ENCODE data around the genes LTBR and VAMP1.

- RRBS, 2 experiments = no CpG with 5 or more reads among the region's 14 CpGs
Measured at GRCh38 chr12:5967874-5968409, 22.9 kb upstream of the ANO2 start.

GRCh38 chr12:6115975-6117313, 8.0 kb downstream of the VWF start:
- RRBS, 2 experiments = no CpG with 5 or more reads among the region's 25 CpGs

DNA sequence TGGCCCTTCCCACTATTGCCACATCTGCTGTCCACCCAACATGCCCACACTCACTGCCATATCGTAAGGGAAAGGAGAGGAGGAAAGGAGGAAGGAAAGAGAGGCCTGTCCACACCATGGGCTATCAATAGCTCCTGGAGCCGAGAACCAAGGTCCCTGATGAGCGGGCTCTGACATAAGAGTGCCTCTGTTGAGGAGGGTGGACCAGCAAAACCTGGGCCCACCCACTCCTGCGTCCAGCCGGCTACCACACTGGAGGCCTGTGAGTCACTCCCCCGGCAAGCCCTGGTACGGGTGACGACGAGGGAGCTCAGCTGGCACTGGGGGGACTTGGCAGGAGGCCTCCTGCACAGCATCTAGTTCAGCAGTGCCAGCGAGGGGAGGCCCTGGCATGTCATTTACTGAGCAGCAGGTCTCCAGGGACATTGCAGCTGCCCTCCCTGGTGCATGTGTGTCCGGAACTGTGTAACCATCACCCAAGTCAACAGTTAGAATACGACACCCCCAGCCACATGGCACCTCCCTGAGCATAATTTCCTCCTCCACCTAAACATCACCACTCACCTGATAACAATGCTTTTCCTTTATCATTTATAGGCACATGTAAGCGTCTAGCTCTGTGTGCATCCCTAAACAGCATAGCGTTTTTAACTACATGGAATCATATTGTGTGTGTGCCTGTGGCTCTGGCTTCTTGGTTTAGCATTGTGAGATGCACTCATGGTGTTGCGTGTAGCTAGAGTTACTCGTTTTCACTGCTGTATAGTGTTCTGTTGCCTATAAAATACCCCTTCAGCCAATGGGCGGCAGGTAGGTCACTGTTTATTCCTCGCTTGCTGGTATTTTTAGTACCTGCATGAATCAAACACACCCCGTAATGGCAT, 24.4 kb downstream of the CD9 start:
- RRBS, 2 experiments = no CpG with 5 or more reads among the region's 19 CpGs

- RRBS, 2 experiments = no CpG with 5 or more reads among the region's 14 CpGs
Measured at GRCh38 chr12:6225620-6226464, 25.6 kb downstream of the CD9 start.

DNA sequence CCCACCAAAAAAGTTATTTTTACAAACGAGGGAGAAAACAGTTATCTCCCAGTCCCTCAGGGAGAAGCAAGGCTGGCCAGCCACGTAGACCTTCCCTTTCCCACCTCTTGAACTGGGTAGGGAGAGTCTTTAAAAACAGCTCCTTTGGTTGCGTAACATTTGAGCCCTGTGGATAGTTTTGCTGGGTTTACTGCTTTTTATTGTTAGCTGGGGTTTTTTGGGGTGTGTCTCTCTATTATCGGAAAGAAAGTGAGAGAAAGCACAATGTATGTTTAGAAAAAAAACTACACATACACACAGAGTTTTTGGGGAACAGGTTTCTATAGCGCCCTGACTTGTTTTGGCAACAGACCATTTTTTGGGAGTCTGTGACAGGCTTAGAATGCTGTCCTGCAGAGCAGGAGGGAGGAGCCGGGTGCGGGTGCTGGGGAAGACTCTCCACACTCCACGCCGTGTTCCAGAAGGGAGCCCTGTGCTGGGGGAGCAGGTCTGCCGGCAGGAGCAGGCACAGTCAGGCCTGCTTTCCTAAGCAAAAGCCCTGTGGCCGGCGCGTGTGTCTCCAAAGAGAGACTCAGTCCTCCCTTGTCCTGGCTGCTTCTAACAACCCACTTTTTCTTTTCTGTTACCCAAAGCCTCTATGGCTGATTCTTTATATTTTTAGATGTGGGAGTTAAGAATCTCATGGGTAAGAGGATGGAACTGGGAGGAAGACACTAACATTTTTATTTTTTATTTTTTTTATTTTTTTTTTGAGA, 26.4 kb downstream of the CD9 start:
- RRBS, 2 experiments = 3 to 5% methylated on average over 4 of the region's 13 CpGs

DNA sequence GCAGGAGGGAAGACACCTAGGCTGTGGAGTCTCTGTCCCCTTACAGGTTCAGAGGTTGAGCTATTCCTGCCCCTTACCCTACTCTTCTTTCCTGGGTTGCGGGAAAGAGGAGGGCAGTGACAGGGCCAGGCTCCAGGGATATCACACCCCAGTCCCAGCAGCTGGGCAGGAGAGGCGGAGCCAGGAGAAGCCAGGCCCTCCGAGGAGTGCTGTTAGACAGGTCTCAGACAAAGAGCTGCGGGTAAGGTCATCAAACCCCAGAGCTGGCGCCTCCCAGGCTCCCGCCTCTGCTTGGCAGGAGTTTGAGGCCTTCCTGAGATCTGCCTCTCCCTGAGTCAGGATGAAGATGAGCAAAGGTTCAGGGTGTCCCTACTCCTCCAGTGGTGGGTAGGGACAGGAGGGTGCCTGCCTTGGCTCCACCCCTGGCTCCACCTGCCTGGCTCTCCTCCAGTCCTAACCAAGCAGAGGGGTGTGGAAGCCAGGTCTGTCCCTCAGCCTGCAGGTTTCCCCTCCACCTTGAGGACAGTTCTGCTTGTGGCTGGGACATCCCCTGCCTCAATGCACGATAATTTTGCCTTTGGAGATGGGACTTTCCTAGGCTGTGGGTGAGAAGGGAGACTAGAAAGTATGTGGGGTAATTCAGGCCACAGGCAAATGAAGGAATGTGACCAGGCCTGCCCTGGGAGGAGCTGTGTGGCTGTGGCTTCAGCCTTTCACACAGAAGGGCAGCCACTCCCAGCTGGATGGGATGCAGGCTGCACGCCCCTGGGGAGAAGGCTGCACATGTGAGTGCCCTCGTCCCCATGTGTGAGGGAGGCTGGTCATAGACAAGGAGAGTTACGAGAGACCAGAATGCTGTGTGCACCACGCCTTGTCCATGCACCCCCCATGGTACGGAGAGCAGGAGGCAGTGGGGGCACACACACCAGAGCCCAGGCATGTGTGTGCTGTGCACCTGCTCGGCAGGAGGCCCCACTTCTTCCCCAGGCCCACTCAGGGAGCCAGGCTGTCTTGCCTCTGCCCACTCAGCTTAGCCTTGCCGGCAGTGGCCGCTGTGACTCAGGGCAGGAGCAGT, 2.3 kb downstream of the PLEKHG6 start:
- RRBS, 2 experiments = no CpG with 5 or more reads among the region's 15 CpGs

DNA sequence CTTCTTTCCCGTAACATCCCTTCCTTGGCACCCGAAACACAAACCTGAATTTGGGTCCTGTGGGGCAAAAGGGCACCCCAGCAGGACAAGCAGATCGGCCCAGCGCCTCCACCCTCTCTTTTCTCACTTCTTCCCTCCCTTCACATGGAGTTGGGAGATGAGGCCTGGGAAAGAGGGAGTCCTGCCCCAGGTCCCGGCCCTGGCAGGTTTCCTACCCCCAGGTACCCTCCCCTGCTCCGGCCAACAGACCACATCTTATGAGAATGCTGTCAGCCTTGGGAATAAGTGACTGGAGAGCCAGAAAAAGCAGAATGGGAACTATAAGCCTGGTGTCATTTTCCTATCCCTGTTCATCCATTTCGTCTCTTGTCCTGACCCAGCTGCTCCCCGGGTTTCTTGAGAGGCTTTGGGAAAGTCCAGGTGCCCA, 13.9 kb downstream of the PLEKHG6 start:
- RRBS, 2 experiments = no CpG with 5 or more reads among the region's 8 CpGs

DNA sequence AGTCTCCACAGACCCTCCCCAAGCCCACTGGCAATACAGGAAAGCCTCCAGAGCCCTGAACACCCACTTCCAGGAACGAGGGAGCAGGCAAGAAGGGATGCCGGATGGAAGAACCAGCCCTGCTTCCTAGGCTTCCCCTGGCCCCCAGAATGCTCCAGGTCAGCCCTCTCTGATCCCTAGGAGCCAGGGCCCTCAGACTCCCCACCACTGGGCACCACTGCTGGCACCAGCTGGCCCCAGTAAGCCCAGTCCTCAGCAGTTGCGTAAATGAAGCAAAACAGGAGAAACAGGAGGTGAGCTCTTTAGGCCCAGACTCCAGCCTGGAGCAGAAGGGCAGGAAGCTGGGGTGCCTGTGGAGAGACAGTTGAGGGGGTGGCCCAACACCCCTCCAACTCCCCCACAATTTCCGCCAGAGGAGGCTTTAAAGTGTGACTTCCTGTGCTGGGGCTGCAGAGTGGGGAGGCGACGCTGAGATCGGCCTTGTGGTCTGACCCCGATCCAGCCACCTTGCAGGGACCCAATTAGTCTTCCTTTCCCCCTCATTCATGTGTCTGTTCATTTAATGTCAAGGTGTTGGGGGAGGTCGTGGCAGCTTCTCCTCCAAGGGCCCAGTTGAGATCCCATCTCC, 4.8 kb downstream of the TNFRSF1A start:
- RRBS, 2 experiments = no CpG with 5 or more reads among the region's 9 CpGs

- RRBS, 2 experiments = no CpG with 5 or more reads among the region's 2 CpGs
Measured at GRCh38 chr12:6362524-6362909, 12.8 kb downstream of the SCNN1A start.

DNA sequence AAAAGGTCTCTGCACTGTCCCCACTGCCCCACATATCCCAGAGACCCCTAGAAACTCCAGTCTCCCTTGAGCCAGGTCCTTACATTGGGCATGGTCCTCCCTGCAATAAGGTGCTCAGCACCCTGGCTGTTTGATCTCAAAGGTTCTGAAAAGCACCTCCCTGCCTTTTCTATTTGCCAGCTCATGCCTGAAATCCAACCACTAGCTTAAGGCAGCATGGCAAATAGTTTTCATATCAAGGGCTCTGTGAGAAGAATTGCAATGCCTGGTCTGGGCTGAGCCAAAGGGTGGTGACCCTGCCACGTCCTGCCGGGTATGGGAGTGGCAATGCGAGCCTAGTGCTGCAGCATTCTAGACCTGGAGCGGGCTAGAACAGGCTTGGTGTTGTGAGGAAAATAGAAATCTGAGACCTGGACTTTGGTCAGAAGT, 2.2 kb upstream of the SCNN1A start:
- RRBS, 2 experiments = no CpG with 5 or more reads among the region's 4 CpGs

- RRBS, 2 experiments = under 1 to 2% methylated on average over 17 to 21 of the region's 60 CpGs
Measured at GRCh38 chr12:6383643-6384478, at the start of gene LTBR. TSS of gene LTBR (plus strand) at chr12:6384162.

GRCh38 chr12:6416540-6416972, 28.2 kb upstream of the CD27 start:
- RRBS, 2 experiments = no CpG with 5 or more reads among the region's 4 CpGs

DNA sequence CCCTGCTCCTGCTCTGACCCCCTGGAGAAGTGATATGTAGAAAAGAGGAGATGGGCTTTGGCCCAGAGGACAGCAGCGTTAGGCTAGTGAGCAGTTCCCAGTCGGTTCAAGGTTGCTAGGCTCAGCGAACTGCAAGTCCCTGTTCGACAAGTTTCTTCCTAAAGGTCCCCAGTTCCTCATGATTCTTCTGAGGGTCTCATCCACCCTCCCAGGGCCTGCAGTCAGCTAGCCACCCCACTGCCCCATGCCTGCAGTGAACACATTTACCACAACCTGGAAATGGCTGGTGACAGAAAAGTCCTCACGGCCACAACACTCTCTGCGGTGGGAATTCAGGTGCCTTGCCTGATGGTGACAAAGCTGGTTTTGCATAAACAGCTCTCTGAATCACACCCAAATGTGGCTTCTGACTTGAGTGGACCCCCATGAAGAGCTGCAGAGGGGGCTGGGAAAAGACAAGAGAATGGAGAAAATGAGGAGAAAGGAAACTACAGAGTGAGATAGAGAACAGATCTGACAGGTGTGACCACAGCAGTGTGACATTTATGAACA, 1.4 kb upstream of the CD27 start:
- RRBS, 2 experiments = no CpG with 5 or more reads among the region's 6 CpGs

DNA sequence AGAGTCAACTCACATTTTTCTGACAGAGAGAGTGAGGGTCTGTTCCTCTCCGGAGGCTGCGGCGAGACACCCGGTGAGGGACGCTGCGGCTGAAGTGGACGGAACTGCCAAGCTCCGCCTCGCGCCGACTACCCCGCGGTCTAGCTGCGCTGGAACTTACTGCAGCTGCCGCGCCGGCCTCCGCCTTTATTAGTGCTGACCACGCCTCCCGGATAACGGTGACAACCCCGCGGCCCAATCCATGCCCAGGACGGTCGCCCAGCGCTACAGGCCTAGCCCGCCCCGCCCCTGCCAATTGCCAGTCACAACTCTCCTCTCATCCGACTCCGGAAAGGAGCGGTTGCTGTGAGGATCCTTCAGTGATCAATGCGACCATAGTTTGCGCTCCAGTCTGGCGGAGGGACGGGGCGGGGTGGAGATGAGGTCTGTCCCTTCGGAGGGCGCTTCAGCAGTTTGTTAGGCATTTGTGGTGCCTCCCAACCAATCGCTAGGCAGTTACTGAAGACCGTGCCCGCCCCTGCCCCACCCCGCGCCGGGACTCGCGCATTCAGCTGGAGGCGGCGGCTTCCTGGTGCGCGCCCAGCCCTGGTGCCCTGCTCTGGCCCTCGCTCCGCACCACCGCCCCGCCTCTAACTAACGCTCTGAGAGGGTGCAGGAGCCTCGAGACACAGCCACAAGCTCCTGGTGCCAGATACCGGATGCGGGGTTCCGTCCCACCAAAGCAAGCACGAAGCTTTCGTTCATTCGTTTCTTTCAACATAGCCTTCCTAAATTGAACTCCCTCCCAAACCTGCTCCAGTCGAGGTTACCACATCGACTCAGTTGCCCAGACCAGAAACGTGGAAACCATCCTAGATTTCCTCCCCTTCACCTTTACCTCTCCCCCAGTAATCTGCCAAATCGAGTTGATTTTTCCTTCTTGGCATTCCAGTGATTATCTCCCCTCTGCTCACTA, at the start of gene VAMP1:
VAMP1 (minus strand) TSS at position 161 of the 955 bp plus-strand sequence.
- RRBS, 2 experiments = 0 to under 1% methylated on average over 8 to 13 of the region's 66 CpGs

- RRBS, 2 experiments = no CpG with 5 or more reads among the region's 20 CpGs
Measured at GRCh38 chr12:6537444-6538470, 3.4 kb downstream of the GAPDH start.

DNA sequence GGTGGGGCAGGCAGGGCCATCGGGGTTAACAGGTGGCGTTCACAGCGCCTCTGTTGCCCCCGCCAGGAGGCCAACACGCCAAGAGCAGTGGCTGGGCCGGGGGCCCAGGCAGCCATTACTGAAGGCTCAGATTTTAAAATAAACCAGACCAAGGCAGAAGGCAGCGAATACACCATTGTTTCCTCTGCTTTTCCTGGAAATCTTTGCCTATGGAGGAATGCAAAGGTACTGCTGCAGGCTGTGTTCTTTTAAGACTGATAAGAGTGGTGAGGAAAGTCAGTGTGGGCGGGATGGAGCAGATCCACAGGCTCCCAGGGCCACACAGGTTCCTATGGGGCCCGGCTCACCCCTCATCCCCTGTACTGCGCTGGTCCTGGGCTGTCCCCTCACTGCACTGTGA, 7.3 kb downstream of the GAPDH start:
- RRBS, 2 experiments = no CpG with 5 or more reads among the region's 10 CpGs

DNA sequence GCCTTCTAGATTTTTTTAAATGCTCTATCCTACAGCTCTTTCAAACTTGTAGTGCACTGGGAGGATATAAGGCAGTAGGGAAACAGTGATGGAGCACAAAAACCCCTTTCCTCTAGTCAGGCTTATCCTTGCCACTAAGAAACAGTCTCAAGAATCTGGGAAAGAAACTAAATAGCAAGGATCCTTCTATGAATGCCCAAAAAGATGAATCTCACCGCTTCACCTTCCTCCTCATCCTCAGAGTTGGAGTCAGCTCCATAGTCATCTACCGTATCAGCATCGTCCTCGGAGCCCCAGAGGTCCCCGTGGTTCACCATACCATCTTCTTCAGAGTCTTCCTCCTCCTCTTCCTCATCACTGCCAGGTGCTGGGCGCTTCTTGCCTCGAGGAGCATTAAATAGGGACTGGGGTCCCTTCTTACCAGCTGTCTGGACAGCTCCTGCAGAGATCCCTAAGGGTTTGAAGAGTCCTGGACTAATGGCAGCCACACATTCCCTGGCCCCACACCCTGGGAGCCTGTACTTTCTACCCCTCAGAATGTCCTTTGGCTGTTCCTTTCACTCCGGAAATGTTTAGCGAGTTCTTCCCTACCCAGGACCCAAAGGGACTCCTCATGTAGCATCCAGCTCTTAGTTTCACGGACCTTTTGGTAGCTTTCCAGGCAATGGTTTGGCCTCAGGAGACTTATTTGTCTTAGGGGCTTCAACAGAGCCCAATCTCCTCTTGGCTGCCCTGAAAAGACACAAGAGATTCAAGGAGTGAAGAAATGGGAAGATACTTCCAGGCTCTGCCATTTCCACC, 2.0 kb downstream of the NOP2 start:
- RRBS, 2 experiments = no CpG with 5 or more reads among the region's 10 CpGs

DNA sequence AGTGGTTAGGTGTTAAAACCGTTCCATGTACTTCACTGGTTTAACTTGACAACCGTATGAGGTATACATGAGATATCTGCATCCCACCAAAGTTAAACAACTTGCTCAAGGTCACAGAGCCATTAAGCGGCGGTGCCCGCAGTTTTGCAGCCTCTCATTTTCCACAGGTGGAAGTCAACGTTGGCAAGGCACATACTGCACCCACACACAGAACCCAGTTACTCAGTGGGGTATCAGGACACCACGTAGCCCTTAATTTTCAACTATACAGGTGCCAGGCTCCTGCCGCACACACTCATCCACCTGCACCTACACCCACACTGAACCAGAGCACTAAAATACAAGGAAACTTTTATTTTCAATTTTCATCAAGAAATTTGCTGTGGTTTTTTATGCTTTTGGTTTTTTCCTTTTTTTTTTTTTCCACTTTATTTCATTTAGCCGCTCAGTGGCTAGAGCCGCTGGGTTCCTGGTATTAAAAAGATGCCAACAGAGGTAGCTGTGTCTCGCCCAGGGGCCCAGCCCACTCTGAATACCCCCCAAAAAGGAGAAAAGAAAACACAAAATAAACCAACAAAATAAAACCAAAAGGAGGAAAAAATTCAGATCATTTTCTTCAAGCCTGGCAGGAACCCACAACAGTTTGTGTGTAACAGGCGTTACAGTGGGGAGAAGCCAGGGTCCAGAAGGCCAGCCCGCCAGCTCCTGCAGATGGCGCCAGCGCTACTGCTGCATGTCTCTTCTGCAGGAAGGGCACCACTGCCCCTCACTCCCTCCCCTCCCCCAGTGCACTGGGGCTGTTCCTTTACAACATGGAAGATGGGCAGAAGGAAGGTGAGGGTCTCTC, 1.9 kb upstream of the NOP2 start:
- RRBS, 2 experiments = no CpG with 5 or more reads among the region's 15 CpGs

GRCh38 chr12:6574265-6574947, 6.3 kb upstream of the NOP2 start:
- RRBS, 2 experiments = no CpG with 5 or more reads among the region's 2 CpGs

DNA sequence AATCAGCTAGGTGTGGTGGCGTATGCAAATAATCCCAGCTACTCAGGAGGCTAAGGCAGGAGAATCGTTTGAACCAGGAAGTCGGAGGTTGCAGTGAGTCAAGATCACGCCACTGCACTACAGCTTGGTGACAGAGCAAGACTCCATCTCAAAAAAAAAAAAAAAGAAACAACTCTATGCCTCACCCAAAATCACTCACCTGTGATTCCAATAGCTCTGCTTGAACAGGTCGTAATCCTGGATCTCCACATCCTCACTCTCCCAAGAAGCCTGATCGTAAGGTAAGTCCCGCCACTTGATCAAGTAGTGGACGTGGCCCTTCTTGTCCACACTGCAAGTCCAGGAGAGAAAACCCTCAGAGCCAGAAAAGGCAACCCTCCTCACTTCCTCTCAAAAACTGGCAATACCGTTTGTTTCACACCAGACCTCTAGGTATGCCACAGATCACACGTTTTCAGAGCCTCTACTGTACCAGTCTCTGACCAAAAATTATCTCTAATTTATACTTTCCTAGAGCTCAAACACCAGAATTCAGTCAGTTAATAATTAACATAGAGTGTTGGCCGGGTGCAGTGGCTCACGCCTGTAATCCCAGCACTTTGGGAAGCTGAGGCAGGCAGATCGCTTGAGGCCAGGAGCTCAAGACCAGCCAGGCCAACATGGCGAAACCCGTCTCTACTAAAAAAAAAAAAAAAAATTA, 11.2 kb downstream of the CHD4 start:
- RRBS, 2 experiments = no CpG with 5 or more reads among the region's 15 CpGs

Measured in bronchial epithelial cell (primary cell).